SJSA1 (cell line): ENCODE measurements around the gene SV2B.

DNA sequence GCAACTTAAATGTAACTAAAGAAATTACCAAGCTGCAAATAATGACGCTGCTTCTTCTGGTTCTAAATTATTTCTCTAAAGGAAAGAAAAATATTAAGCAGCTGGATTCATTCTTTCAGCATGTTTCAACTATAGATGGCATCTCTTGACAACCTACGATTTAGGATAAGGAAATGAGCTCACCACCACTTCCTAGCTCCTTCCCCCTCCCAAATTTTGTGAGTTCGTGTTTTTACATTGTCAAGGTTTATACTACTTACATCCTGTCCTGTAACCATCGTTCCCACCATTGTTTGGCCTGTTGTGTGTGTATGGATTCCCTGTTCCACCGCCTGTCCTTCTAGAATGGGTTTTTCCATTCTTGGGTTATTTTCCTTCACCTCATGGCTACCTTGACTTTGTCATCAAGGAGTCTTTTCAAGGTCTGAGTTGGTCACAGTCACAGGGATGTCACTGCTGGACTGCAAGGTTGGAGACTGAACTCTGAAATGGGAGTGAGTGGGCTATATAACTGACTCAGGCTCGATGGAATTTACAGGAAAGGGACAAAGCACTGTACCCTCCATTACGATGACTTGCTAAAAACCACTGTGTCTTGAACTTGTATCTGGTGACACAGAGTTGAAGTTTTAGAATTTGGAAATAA is 67.0 kb upstream of the BLM start:
- RAMPAGE, long total RNA: no peak

DNA sequence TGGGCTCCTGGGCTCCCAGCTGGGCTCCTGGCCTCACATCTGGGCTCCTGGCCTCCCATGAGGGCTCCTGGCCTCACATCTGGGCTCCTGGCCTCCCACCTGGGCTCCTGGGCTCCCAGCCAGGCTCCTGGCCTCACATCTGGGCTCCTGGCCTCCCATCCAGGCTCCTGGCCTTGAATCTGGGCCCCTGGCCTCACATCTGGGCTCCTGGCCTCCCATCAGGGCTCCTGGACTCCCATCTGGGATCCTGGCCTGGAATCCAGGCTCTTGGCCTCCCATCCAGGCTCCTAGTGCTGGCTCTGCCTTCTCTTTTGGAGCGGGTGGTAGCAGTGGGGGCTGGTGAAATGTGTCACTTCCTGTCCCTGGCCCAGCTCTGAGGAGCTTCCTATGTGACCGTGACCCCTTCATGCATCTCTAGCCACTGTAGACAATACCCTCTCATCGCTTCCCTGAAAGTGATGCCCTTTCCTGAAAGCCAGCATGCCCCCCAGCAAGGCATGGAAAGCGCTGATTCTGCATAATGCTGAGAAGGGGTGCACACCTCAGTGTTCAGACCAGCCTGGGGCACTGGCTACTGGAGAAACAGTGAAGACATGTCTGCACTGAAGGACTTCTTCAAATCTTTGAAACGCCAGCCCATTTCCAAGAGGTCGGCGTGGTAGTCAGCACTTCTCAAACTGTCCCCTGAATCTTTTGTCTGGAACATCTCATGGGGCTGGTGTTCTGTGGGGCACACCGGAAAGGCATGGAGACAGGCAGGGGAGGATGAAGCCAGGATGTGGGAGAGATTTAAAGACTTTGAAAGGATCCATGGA is 62.4 kb upstream of the BLM start:
- RAMPAGE, long total RNA: no peak

DNA sequence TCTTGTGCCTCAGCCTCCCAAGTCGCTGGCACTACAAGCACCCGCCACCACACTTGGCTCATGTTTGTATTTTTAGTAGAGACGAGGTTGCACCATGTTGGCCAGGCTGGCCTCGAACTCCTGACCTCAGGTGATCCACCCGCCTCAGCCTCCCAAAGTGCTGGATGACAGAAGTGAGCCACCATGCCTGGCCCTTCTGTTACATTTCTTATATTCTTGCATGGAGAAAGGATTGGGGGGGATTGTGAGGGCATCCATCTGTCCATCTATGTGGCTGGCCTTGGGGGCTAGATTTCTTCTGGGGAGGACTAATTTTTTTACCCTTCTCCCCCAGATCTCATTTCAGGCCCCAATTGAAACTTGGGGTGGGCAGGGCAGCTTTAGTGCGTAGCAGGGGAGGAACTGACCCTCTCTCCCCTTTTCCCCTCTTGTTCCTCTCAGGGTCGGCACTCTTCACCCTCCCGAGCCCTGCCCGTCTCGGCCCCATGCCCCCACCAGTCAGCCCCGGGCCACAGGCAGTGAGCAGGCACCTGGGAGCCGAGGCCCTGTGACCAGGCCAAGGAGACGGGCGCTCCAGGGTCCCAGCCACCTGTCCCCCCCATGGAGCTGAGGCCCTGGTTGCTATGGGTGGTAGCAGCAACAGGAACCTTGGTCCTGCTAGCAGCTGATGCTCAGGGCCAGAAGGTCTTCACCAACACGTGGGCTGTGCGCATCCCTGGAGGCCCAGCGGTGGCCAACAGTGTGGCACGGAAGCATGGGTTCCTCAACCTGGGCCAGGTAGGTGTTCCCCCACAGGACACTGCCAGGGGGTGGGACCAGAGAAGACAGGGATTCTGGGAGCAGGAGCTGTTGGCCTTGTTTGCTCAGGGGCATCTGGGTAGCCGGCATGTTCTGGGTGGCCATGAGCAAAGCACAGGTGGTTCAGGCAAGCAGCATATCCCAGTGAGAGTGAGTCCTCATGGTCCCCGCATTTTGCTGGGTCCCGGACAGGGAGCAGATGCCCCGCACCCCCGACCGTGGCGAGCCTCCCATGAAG is 7.1 kb downstream of the FURIN start:
- RAMPAGE, long total RNA: no peak

GRCh38 chr15:90883729-90884226 is 526 bp upstream of the FES start:
- RAMPAGE, long total RNA: no peak

GRCh38 chr15:90892799-90893591 is 8.7 kb downstream of the FES start:
- RAMPAGE, long total RNA: no peak

- RAMPAGE, long total RNA: no peak
These were observed 2.2 kb downstream of the MAN2A2 start for GRCh38 chr15:90905189-90905764.

DNA sequence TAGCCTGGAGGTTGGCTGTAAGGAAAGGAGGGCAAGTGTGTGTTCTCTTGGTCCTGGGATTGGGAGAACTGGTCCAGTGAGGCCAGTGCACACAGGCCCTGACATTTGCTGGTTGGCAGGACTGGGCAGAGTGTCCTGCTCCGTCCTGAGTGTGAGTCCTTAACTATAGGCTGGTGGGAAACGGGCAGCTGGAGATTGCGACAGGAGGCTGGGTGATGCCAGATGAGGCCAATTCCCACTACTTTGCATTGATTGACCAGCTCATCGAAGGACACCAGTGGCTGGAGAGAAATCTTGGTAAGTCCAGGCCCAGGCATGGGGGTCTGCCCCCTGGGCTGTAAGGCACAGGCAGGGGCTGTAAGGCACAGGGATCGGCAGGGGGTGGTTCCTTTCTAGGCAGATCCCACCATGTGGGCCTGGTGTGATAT is 3.1 kb downstream of the MAN2A2 start:
- RAMPAGE, long total RNA: no peak

DNA sequence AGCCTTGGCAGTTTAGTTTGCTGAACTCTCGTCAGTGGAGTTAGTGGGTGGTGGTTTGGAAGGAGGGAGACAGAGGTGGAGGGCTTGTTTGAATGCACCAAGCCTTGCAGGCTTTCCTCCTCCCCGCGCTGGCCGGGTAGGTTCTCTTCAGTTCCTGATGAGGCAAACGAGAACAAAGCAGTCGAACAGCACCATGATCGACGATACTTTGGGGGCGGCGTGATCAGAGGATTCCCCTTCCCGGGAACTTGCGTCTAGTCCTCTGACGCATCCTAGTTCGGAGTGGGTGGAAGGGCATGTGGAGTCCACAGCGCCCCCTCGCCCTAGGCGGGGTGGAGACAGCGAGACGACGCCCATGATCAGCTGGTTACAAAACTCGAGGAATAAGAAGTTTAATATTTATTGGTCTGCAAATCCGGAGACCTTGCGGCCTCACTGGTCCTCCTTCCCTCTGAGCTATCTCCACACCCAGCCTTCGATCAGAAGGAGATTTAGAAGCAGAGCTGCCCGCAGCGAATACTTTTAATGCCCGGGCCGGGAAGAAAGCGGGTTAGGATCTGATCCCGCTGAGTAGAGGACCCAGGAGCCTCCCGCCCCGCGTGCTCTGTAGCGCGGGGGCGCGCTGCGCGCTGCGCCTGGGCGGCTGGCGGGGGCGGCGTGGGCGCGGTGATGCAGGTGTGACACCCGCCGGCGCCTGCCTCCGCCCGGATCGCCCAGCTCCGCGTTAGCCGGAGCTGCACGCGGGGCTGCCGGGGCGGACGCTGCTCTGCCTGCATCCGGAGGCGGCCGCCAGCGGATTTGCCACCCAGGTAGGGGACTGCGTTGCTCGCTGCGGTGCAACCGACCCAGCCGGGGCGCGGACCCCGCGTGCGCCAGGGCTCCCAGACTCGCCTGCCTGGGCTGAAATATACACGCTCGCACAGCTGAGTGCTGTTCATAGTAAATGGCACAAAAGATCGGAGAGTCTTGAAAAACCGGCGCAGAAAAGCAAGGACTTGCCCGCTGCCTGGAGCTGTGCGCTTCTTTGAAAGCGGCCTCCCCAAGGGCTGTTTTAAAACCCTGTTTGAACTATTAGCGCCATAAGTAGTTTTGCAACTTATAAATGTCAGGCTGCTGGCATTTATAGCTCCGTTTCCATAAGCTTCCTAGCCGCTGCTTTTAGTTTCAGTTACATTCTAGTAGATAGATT is at the start of gene SV2B:
Gene SV2B (plus strand): TSS at position 703 of the 1,189 bp plus-strand sequence.
- RAMPAGE, long total RNA: no peak

GRCh38 chr15:91116113-91116831 is 16.2 kb downstream of the SV2B start:
- RAMPAGE, long total RNA: no peak

GRCh38 chr15:91407385-91407595 is 307.2 kb downstream of the SV2B start:
- RAMPAGE, long total RNA: no peak

DNA sequence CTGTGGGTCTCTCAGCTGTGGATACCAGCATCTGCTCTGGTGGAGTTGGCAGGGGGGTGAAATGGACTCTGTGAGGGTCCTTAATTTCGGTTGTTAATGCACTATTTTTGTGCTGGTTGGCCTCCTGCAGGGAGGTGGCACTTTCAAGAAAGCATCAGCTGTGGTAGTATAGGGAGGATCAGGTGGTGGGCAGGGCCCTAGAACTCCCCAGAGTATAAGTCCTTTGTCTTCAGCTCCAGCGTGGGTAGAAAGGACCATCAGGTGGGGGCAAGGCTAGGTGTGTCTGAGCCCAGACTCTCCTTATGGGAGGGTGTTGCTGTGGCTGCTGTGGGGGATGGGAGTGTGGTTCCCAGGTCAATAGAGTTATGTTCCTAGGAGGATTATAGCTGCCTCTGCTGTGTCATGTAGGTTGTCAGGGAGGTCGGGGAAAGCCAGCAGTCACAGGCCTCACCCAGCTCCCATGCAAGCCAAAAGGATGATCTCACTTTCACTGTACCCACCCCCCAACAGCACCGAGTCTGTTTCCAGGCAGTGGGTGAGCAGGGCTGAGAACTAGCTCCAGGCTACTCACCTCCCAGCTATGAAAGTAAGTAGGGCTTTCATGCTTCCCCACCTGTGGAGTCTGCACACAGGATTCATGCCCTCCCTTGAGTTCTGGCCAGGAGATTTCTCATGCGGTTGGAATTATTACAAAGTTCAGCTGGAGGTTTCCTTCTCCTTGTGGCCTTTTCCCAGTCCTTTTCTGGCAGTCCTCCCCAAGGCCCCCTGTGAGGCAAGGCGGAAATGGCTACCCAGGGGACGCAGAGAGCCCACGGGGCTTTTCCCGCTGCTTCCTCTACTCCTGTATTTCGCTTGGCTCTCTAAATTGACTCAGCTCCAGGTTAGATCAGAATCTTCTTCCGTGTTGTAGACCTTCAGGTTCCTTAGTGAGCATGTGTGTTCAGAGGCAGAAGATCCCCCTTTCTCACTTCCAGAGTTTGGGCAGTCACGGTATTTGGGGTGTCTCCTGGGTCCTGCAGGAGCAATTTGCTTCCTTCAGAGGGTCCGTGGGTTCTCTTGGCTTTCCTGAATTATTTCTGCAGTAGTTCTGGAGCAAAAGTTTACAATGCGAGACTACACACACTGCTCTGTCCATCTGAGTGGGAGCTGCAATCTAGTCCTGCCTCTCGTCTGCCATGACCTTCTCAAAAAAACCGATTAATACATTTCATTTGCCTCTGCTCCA is 356.2 kb downstream of the SV2B start:
- RAMPAGE, long total RNA: no peak

DNA sequence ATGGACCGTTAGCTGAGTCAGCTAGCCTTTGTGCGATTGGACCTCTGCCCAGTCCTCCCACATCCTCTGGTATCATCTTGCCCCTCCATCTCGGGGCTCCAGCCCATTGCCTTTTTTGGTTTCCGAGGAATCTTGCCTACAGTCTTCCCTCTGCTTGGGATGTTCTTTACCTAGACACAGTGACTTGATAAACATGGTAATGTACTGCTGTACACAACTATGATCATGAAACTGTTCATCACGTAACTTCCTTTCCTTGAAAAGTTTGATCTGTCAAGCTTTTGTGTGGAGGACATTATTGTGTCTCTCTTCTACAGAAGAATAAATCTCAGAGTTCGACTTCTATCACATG is 371.5 kb downstream of the SV2B start:
- RAMPAGE, long total RNA: no peak

GRCh38 chr15:91693801-91694915 is 159.3 kb upstream of the SLCO3A1 start:
- RAMPAGE, long total RNA: no peak

DNA sequence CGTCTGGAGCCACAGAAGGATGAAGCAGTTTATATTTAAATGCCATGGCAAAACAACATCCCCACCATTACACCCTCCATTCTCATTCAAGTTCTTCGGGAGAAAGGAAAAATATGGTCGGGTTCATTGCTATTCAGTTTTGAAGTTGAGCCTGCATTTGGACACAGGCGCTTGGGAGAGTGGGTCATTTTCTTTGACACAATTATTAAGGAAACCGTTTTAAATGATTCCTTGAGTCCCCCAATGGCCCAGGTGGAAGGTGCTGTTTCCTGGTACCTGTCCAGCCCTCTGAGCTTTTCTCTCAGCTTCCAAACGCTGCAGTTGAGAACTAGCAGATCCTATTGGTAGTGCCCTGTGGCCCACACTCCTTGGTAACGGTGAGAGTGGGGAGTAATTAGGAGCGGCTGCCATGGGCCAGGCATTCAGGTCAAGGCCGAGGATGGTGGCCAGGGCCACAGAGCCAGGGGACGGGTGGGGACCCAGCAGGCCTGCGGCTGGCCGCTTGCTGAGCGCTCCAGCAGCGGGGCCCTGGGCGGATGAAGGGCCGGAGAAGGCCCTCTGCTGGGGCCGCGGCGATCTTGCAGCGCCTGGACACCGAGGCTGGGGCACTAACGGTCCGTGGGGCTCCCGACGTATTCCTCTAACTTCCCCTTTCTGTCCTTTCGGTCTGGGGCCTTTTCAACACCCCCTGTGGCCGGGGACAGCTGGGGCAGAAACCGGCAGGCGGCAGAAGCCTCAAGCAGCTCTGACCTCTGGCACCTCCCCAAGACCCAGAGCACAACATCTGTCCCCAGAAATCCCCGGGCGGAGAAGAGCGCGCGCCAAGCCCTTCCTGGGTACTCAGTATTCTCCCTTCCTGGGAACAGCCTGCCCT is 978 bp upstream of the SLCO3A1 start:
- RAMPAGE, long total RNA: no peak

GRCh38 chr15:92510246-92510753 is 116.6 kb downstream of the ST8SIA2 start:
- RAMPAGE, long total RNA: no peak

DNA sequence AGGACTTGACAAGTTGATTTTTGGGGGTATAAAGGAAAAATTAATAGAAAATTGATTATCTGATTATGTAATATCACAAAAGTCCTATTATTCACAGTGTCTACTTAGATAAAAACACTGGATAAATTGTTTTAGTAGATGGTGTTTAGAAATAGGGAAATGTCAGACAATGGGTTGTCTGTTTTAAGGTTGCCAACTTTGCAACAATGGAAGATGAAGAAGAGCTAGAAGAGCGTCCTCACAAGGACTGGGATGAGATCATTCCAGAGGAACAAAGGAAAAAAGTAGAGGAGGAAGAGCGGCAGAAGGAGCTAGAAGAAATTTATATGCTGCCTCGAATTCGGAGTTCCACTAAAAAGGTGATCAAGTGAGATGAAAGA is 84.0 kb downstream of the CHD2 start:
- RAMPAGE, long total RNA: no peak

DNA sequence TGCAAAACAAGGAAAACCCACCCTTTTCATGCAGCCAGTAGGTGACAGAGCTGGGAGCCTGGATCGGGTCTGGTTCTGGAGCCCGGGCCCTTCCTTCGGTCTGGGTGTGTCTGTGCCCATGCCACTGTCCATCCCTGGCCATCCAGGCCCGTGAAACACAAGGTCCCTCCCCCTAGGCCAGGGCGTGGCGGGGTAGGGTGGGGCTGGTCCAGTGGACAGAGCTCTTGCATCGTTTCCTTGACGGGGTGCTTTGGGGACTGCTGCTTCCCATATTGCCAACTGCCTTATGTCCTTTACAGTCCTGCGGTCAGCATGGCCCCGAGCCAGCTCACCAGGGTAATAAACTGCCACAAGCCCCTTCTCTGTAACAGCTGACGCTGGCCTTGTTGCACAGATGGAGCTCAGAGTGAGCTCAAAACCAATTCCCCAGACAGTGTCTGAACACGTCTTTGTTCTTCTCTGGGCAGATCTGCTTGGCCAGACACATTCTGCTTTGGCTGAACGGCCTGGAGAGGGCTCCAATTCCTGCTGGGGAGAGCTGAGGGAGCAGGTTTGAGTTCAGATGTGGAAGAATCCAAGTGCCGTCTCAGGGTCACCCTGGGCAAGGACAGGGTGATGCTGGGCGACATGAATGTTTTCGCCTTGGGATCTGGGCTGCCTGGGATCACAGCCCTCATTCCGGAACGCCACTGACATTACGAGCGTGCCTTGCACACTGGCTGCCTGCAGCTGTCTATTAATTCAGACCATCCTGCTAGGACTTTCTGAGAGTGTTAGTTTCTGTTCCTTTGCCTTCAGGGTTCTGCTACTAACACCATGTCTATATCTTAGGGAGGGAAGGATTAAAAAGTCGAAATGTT is 51.5 kb downstream of the RGMA start:
- RAMPAGE, long total RNA: no peak

DNA sequence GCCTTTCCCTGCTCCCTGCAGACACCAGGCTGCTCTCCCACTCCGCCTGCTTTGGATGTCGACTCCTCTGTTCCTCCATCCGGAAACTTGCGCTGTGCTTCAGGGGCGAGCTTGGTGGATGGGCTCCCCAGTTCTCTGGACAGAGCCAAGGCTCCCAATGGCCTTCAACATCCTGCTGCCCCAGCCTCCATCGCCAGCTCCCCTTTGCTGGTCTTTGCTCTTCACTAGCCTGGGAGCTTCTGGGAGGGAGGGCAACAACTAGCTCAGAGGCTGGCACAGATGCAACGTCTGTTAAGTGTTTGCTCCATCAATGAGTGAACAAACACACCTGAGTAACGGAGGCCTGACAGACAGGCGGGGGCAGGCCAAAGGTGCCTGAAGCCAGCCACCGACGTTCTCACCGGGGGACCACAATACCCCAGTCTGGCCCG is 39.0 kb downstream of the RGMA start:
- RAMPAGE, long total RNA: no peak

- RAMPAGE, long total RNA: no peak
These were observed 18.9 kb downstream of the RGMA start for GRCh38 chr15:93070092-93070514.

GRCh38 chr15:93420313-93420512 is 331.2 kb upstream of the RGMA start:
- RAMPAGE, long total RNA: no peak